Gastrocnemius medialis (tissue), 3 donors: Measurements from ENCODE around the genes GSK3B and HGD.

DNA sequence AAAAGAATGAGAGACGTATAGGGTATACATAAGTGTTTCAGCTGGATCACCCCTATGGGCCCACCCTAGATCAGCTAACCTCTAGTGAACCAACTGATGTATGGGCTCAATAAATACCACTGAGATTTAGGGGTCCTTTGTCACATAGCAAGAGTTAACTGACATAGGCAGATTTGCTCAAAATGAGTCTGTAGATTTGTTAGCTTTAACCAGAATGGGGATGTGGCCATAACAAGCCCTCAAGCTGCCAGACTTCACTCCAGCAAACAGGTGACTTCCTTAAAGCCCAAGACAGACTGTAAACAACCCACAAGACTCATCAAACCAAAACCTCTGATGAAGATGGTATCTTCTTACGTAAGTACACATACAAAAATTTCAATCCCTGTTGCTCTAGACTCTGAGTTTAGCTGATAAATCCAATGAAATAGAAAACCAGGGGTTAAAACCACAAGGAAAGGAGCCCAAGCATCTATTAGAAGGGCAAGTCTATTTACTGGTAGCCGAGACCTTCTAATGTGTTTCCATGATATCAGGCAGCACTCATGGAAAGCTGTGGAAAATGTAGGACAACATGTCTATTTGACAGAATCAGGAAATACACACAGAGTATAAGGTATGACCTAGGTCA lies 18.2 kb upstream of the ZBTB20 start:
- PRO-cap: no peak
- RAMPAGE, long total RNA, 3 experiments: no peak in any of the 3 experiments

- PRO-cap: no peak
- RAMPAGE, long total RNA, 3 experiments: no peak in any of the 3 experiments
Observed at GRCh38 chr3:115790637-115791285, 167.5 kb downstream of the GAP43 start.

DNA sequence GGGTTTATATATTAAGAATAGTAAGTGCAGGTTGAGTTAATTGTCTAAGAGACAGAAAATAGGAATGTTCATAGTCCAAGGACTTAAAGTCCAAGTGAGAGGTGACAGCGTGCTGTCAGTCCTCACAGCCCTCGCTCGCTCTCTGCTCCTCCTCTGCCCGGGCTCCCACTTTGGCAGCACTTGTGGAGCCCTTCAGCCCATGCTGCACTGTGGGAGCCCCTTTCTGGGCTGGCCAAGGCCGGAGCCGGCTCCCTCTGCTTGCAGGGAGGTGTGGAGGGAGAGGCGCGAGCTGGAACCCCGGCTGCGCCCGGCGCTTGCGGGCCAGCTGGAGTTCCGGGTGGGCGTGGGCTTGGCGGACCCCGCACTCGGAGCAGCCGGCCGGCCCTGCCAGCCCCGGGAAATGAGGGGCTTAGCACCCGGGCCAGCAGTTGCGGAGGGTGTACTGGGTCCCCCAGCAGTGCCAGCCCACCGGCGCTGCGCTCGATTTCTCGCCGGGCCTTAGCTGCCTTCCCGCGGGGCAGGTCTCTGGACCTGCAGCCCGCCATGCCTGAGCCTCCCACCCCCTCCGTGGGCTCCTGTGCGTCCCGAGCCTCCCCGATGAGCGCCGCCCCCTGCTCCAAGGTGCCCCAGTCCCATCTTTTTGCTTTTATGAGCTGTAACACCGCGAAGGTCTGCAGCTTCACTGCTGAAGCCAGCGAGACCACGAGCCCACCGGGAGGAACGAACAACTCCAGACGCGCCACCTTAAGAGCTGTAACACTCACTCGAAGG lies 168.2 kb downstream of the GAP43 start:
- PRO-cap: no peak
- RAMPAGE, long total RNA, 3 experiments: no peak in any of the 3 experiments

GRCh38 chr3:119045104-119045768 lies 10.6 kb upstream of the IGSF11 start:
- PRO-cap: no peak
- RAMPAGE, long total RNA, 3 experiments: no peak in any of the 3 experiments

- PRO-cap: no peak
- RAMPAGE, long total RNA, 3 experiments: no peak in any of the 3 experiments
Observed at GRCh38 chr3:119305366-119305757, 11.2 kb downstream of the ARHGAP31 start.

GRCh38 chr3:119517071-119517422 lies 18.7 kb downstream of the TIMMDC1 start:
- PRO-cap: no peak
- RAMPAGE, long total RNA, 3 experiments: no peak in any of the 3 experiments

DNA sequence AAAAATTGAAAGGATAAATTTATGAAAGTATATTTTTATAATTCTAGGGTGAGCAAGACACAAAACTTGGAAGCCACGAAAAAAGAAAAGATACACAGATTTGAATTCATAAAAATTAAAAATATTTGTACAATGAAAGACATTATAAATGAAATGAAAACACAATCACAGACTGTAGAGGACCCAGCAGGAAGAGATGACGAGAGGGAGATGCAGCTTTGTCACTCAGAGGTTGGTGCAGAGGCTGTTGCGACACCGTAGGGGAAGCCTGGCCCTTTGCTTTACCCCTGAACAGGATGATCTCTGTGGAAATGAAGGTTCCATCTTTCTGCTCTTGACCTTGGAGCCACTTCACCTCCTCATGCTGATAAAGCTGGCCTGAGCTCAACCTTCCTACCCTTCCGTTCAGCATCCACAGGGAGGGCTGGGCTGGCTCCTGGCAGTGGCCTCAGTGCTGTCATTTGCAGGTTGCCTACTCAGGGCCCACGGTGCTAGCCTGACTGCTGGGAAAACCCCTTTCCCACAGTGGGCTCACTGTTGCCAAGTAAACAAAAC lies 2.9 kb upstream of the CD80 start:
- PRO-cap: no peak
- RAMPAGE, long total RNA, 3 experiments: no peak in any of the 3 experiments

DNA sequence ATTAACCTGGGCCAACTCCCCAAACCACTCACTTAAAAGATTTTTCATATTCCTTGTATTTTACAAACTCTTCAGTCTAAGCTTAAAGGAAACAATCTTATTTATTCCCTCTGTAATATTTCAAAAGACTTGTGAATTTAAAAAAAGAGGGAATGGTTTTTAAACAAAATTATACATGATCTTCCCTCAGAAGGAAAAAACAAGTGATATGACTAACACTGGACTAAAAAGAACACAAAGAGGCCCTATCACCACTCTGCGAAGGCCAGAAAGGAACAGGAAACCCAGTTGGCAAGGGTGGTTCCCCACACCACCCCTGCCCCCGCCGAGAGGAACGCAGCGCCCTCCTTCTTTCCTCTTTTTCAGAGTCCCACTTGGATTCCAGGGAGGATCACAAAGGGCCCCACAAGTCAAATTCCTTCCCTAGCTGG lies 29.6 kb downstream of the PLA1A start:
- PRO-cap: no peak
- RAMPAGE, long total RNA, 3 experiments: no peak in any of the 3 experiments

DNA sequence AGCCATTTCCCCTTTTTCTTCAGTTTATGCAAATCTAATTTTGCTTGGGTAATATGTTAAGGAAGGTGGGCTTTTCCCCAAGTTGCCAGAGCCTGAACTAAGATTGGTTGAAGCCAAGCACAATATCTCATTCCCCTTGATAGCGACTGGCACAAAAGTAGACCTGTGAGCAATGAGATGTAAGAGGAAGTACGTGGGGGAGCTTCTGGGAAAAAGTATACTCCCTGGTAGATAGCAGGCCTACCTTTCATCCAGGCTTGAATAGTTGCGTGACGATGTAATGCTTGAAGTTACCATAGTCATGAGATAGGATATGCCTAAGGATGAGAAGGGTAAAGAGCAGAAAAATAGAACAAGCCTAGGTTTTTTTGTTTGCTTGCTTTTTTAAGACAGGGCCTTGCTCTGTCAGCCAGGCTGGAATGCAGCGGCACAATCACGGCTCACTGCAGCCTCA lies 4.6 kb upstream of the POPDC2 start:
- PRO-cap: no peak
- RAMPAGE, long total RNA, 3 experiments: no peak in any of the 3 experiments

DNA sequence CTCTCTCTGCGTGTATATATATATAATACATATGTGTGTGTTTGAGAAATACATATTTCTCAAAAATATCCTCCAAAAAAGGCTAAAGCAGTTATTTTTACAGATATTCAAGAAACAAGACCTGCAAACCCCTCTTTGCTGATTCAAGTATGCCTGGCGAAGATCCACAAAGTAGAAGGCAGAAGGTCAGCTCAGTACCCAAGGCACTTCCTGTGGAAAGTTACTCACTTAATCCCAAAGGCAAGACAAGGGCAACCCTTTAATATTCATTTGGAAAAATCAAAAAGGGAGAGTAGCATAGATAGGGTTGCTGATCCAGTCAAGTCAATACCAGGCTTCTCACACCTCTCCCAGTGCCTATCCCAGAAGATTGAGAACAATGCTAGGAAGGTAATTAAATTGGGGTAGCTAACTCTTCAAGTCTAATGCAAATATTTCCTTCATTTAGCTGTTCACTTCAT lies 7.3 kb downstream of the COX17 start:
- PRO-cap: no peak
- RAMPAGE, long total RNA, 3 experiments: no peak in any of the 3 experiments

DNA sequence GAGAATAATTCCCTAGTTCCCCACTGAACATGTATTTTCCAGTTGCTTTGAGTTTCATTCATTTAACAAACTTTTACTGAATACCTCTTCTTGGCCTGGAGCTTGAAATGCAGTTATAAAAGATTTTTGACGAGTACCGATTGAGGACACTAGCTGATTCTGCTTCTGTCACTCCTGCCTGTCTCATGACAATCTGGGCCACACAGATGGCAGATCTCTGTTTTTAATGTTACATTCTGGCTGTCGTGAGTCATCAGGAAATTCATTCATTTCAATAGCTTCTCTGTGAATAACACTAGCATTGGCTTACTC lies 29.1 kb downstream of the CFAP91 start:
- PRO-cap: no peak
- RAMPAGE, long total RNA, 3 experiments: no peak in any of the 3 experiments

GRCh38 chr3:119747282-119748026 lies 34.4 kb upstream of the NR1I2 start:
- PRO-cap: no peak
- RAMPAGE, long total RNA, 3 experiments: no peak in any of the 3 experiments

DNA sequence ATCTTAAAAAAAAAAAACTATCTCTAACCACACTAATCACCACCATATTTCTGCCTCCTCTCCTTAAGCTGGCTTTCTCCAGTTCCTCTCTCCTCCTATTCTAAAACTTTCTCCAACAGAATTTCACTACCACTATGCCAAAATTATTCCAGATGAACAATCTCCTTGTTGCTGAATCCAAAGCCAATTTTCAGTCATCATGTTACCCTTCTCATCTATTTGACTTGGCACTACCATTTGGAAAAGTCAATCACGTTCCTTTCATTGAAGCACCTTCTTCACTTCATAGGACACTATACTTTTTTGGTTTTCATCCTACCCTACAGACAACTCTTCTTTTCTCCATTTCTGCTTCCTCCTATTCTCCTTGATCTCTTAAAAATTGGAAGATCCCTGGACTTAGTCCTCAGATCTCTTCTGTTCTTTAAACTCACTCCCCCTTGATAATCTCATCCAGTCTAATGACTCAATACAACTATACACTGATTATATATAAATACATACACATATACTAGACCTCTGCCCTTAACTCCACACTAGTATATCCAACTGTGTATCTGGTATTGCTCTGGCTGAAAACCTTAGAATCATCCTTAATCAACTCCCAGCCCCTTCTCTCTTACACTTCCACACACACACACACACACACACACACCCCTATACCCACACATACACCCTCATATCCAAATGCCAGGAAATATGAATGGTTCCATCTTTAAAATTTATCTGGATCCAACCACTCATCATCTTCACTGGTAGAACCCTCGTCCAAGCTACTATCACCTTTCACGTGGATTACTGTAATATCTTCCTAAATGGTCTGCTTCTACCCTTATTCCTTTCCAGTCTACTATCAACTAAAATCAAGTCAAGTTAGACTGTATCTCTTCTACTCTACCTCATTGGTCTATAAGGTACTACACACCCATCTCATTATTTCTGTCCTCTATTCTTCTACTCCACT lies 144.1 kb downstream of the NR1I2 start:
- PRO-cap: no peak
- RAMPAGE, long total RNA, 3 experiments: no peak in any of the 3 experiments

- PRO-cap: unidirectional peak, plus-strand start at chr3:120093962; unidirectional peak, plus-strand start at chr3:120094033; unidirectional peak, plus-strand start at chr3:120094079; bidirectional peak, plus-strand start at chr3:120094175, minus-strand start at chr3:120094181; unidirectional peak, minus-strand start at chr3:120094328; bidirectional peak, plus-strand start at chr3:120094889, minus-strand start at chr3:120094434
- RAMPAGE, long total RNA, 3 experiments: start-site peak on the minus strand in 2 of 3 experiments, at chr3:120094431-120094484 at its widest, 234 to 251 reads per replicate
Observed at GRCh38 chr3:120093777-120094735, at the start of gene GSK3B. Gene GSK3B, minus strand, starts transcription at chr3:120094447.

GRCh38 chr3:120102434-120103264 lies 8.4 kb upstream of the GSK3B start:
- PRO-cap: no peak
- RAMPAGE, long total RNA, 3 experiments: no peak in any of the 3 experiments

GRCh38 chr3:120159867-120160655 lies 65.8 kb upstream of the GSK3B start:
- PRO-cap: no peak
- RAMPAGE, long total RNA, 3 experiments: no peak in any of the 3 experiments

- PRO-cap: no peak
- RAMPAGE, long total RNA, 3 experiments: no peak in any of the 3 experiments
Observed at GRCh38 chr3:120555443-120556585, 40.3 kb upstream of the NDUFB4 start.

- PRO-cap: no peak
- RAMPAGE, long total RNA, 3 experiments: no peak in any of the 3 experiments
Observed at GRCh38 chr3:120679073-120679659, 2.9 kb downstream of the HGD start.

DNA sequence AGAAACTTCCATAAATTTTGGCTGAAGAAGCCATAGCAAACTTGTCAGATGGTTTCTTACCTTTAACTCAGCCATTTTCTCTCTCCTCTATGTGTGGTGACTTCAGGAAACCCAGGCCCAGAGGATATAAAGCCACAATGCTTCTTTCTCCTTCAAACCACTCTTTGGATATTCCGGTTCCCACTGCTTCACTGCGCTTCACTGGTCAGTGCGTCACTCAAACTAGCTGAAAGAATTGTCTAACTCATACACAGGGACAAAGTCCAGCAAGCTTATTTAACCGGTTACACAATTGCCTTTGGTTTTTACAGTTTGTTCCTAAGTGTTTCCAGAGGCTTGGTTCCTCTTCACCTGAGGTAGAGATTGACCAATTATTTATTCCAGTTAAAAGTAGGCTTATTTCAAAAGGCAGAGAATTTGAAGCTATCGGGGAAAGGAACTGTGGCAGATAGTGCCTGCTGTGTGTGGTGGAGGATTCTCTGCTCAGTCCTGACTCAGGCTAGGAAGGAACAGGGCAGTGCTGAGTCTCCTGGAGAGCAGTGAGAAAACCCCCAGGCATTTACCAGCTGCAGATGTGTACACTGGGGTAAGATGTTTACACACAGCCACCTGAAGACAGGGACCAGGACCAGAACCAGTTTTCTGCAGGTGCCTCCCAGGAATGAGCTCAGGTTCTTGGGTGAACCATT lies at the start of gene HGD:
TSS of gene HGD (minus strand) at position 203 of the 689 bp plus-strand sequence.
- PRO-cap: no peak
- RAMPAGE, long total RNA, 3 experiments: no peak in any of the 3 experiments

DNA sequence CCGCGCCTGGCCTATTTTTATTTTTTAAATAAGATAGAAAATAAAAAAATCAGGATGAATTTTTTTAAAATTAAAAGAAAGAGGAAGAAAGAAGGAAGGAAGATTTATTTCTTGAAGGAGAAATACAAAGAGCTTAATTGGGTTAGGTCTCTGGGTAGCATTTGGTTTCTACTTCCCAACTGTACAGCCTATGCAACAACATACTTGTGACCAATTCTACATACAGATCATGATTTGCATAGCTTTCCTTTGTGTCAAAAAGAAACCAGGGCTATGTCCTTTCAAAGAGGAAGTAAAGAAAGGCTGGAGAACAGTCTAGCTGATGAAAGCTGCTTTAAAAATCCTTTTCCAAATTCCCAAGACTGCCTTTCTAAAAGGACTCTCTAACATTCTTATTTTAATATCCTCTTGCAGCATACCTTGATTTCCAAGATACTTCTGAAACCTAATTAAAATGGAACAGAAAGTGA lies 6.1 kb upstream of the HGD start:
- PRO-cap: no peak
- RAMPAGE, long total RNA, 3 experiments: no peak in any of the 3 experiments